Epithelial cell of alveolus of lung (primary cell): ENCODE data around the genes FCHO1 and PIK3R2.

GRCh38 chr19:17468321-17469123 is 1.8 kb upstream of the SLC27A1 start:
- RAMPAGE, long total RNA: no peak
- RRBS: no CpG with 5 or more reads among the region's 24 CpGs

DNA sequence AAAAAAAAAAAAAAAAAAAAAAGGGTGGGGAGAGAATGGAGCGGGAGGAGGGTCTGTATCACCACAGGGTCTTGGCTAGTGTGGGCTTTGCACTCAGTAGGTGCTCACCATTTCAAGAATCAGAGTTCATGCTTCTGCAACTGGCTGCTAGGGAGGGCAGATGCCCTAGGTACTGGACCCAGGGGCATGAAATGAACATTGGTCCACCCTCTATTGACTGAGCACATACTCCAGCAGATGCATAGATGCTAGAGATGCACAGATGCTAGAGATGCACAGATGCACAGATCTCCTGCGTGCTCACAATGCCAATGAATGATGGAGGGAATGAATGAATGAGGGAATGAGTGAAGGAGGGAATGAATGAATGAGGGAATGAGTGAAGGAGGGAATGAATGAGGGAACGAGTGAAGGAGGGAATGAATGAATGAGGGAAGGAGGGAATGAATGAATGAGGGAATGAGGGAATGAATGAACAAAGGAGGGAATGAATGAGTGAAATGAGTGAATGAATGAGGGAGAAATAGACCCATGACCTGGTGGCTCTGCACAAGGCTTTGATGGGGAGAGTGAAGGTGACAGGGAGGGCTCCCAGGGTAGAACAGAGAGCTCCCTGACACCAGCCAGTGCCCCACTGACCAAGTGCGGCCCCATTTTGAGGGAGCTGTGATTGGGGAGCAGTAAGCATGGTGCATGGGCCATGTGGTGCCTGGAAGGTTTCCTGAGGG is 12.5 kb downstream of the SLC27A1 start:
- RAMPAGE, long total RNA: no peak
- RRBS: no CpG with 5 or more reads among the region's 4 CpGs

- RAMPAGE, long total RNA: no peak
- RRBS: no CpG with 5 or more reads among the region's 15 CpGs
Observed at GRCh38 chr19:17686024-17686627, 2.0 kb downstream of the UNC13A start.

- RAMPAGE, long total RNA: no peak
- RRBS: 8% methylated on average over 2 of the region's 26 CpGs
Observed at GRCh38 chr19:17751177-17752251, at the start of gene FCHO1. FCHO1 (plus strand) TSS chr19:17751477.

DNA sequence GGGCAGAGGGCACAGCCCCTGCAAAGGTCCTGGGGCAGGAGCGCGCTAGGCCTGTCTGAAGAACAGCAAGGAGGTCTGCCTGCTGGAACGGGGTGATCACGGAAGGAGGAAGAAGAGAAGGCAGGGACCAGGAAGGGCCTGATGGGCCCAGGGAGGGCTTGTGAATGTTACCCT is 15.9 kb upstream of the B3GNT3 start:
- RAMPAGE, long total RNA: no peak
- RRBS: no CpG with 5 or more reads among the region's 4 CpGs

- RAMPAGE, long total RNA: no peak
- RRBS: no CpG with 5 or more reads among the region's 4 CpGs
Observed at GRCh38 chr19:17796287-17797117, 1.6 kb downstream of the B3GNT3 start.

- RAMPAGE, long total RNA: no peak
- RRBS: no CpG with 5 or more reads among the region's 15 CpGs
Observed at GRCh38 chr19:17861872-17862494, 2.3 kb downstream of the RPL18A start.

- RAMPAGE, long total RNA: no peak
- RRBS: 46% methylated on average over 9 of the region's 43 CpGs
Observed at GRCh38 chr19:17942454-17943203, 9.8 kb downstream of the CCDC124 start.

DNA sequence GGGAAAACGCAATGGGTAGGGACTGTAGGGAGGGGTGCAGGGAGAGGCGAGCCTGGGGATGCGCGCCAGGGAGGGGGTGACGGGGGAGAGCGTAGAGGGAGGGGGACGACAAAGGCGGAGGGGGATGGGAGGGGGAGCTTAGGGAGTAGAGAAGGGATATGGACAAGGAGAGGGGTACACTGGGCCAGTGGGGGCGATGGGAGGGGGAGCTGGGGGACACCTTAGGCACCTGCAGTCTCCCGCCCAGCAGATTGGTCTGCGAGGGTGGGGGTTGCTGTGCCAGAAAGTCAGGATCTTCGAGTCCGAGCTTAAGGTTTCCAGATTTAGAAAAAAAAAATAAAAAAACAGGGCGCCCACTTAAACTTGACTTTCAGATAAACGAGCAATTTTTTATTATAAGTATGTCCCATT is 15.7 kb downstream of the CCDC124 start:
- RAMPAGE, long total RNA: no peak
- RRBS: no CpG with 5 or more reads among the region's 15 CpGs

- RAMPAGE, long total RNA: no peak
- RRBS: no CpG with 5 or more reads among the region's 13 CpGs
Observed at GRCh38 chr19:18000085-18000684, 7.8 kb upstream of the ARRDC2 start.

DNA sequence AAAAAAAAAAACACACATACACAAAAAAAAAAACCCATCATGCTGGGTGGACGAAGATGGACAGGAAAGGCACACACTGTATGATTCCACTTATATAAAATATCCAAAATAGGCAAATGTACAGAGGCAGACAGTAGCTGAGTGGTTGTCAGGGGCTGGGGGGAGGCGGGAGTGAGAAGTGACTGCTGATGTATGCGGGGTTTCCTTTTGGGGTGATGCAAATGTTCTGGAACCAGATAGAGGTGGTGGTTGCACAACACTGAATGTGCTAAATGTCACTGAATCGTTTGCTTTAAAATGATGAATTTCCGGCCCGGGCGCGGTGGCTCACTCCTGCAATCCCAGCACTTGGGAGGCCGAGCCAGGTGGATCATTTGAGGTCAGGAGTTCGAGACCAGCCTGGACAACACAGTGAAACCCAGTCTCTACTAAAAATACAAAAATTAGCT is 2.3 kb upstream of the IL12RB1 start:
- RAMPAGE, long total RNA: no peak
- RRBS: no CpG with 5 or more reads among the region's 10 CpGs

GRCh38 chr19:18100492-18101148 is 3.0 kb downstream of the MAST3 start:
- RAMPAGE, long total RNA: no peak
- RRBS: 21% methylated on average over 5 of the region's 20 CpGs

- RAMPAGE, long total RNA: no peak
- RRBS: no CpG with 5 or more reads among the region's 7 CpGs
Observed at GRCh38 chr19:18109332-18109624, 11.7 kb downstream of the MAST3 start.

GRCh38 chr19:18152321-18153405 is at the start of gene PIK3R2:
PIK3R2 (plus strand) TSS chr19:18153163.
- RAMPAGE, long total RNA: start-site peak on the plus strand at chr19:18153235-18153280, 182 and 121 reads in 2 replicates
- RRBS: 2% methylated on average over 19 of the region's 100 CpGs

GRCh38 chr19:18153406-18153656 is 368 bp downstream of the PIK3R2 start:
- RAMPAGE, long total RNA: no peak
- RRBS: no CpG with 5 or more reads among the region's 22 CpGs

GRCh38 chr19:18157495-18158070 is 4.6 kb downstream of the PIK3R2 start:
- RAMPAGE, long total RNA: no peak
- RRBS: no CpG with 5 or more reads among the region's 18 CpGs

GRCh38 chr19:18185725-18186254 is 7.2 kb upstream of the MPV17L2 start:
- RAMPAGE, long total RNA: no peak
- RRBS: no CpG with 5 or more reads among the region's 9 CpGs

- RAMPAGE, long total RNA: no peak
- RRBS: no CpG with 5 or more reads among the region's 2 CpGs
Observed at GRCh38 chr19:18254436-18254962, 19.8 kb downstream of the IQCN start.

DNA sequence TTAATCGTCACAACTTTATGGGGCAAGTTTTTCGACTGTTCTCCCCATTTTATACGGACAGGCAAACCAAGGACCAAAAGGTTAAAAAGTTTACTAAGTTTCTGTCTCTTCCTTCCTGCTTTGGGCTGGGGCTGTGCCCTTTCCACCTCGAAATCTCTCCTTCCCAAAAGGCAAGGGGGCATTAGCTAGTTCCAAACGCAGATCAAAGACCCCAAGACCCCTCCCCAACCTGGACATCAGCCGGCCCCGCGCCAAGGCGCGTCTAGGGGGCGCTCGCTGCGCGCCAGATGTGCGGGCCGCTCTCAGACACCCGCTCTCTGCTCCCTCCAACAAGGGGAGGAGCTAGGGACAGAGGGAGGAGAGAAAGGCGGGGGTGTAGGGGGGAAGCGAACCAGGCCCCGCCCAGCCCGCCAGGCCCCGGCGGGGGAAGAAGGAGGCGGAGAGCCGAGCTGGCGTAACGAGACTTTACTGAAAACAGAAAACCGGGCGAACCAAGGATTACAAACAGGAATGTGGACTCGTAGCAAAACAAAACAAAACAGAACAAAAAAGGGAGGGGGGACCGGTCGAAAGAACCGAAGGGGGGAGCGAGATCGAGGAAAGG is 2.0 kb downstream of the JUND start:
- RAMPAGE, long total RNA: no peak
- RRBS: 2% methylated on average over 8 of the region's 35 CpGs

- RAMPAGE, long total RNA: no peak
- RRBS: under 1% methylated on average over 11 of the region's 43 CpGs
Observed at GRCh38 chr19:18291592-18292201, 10.3 kb upstream of the JUND start.